LNCaP clone FGC (cell line): ENCODE data around the genes HARS2, PCDHA2, PCDHB6, PCDHB16, PCDHB13 and PCDHB14.

DNA sequence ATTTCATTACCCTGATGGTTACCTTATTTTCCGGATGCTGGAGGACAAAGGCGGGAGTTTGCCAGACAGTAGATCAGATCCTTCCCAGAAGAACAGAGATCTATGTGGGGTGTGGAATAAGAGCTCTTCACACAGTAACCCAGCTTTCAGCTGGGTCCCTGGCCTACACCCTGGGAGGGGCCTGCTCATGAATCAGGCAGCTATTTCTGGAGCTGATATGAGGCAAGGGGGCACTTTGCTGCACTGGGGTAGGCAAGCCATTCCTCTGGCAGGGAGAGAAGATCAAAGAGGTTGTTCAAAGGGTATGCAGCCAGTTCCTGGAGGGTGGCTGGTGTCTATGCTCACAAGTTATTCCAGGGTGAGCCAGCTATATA, 48.6 kb downstream of the CYSTM1 start:
- RRBS, 2 experiments, result no CpG with 5 or more reads among the region's 2 CpGs

DNA sequence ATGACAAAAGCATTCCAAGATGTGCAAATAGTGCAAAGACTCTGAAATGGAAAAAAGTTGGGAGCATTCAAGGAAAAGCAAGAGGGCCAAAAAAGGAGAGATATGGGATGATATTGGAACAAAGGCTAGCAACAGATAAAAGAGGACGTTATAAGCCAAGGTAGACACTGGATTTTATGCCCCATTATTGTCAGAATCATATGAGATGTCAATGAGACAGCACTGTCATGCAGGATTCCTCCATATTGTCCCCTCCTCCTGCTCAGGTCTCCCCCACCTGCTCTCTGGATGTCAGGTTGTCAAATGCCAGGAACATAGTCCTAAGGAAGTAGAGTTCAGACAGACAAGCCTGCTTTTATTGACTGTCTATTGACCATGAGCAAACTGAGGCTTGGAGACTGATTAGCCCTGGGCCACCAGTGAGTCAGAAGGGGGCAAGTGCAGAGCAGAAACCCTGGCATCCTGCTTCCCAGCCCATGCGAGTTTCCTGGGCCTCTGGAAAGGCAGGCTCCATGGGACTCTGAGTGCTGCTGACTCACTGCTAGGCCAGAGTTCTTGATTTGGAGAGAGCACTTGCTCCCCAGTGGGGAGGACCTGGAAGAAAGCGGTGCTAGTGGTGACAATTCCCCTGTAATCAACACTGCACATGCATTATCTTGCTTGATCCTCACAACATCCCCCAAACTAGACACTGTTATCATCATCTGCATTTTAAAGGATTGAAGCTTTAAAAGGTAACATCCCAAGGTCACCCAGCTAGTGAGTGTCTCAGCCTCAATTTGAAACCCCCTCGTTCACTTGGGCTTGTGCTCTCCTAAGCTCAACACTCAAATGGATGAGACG, 2.8 kb upstream of the HBEGF start:
- RRBS, 2 experiments, result no CpG with 5 or more reads among the region's 5 CpGs

DNA sequence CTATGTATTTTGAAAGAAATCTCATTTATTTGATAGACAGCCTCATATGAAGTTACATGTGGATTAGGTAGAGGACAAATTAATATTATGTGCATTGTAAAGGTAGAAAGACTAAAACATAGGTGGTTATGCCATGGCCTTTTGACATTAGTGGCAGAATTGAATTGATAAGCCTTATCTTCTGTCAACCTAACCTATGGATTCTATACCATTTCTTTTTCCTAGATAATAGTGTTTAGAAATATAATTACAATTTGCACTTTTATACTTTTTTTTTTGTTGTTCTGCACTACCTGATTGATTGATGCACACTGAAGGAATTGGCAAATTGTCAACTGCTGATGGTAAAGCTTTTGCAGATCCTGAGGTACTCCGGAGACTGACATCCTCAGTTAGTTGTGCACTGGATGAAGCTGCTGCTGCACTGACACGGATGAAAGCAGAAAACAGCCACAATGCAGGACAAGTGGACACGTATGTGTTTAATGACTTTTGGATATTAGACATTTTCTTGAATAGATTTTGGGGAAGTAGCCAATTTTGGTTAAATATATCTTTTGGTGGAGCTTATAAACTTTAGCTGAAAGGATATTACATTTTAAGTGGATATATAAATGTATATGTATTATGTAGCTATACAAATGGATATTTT, 36.6 kb downstream of the ANKHD1 start:
- RRBS, 2 experiments, result no CpG with 5 or more reads among the region's 3 CpGs

DNA sequence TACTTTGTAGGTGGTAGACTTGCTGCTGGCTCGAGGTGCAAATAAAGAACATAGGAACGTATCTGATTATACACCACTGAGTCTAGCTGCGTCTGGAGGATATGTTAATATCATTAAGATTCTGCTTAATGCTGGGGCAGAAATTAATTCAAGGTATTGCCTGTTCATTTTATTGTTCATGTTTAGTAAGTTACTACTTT, 40.7 kb upstream of the EIF4EBP3 start:
- RRBS, 2 experiments, result no CpG with 5 or more reads among the region's 3 CpGs

- RRBS, 2 experiments, result no CpG with 5 or more reads among the region's 13 CpGs
Measured at GRCh38 chr5:140545951-140547363, 1.0 kb upstream of the EIF4EBP3 start.

DNA sequence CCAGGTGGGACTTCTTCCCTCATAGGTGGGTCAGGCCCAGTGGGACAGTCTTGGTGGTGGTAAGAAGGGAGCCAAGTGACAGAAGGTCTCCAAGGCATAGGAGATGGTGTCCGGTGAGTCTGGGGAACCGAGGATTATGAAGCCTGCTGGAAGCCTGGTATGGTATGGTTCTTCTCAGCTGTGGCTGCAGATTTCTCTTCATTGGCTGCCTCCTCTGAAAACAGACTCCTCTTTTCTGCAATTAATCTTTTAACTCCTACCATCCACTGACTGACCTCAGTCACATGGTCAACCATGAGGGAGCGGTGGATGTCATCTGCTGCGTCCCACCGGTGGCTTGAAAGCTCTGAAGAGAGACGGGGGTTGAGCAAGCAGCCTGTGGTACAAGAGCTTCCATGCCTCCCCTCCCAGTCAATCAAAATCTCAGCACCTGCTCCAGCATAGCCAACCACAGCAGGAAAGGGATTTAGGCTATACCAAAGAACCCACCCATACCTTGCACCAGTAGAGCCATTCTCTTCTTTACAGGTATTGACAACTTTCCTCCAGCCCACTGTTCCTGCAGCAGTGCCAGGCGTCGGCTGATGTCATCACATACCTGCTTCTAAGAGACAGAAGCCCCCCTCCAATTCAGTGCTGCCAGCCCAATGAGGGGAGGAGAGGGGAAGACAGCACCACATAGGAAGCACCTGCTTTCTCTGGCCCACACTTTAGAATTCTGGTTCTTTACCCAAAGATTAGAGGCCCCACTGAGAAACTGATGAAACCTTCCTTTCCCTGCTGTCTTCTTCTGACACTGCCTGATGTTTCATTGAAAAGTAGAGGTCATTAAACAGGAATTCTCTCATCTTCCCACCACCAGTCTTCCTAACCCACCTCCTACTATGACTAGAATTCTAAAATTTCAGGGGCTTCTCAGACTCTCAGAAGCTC, 3.4 kb downstream of the EIF4EBP3 start:
- RRBS, 2 experiments, result no CpG with 5 or more reads among the region's 8 CpGs

- RRBS, 2 experiments, result no CpG with 5 or more reads among the region's 9 CpGs
Measured at GRCh38 chr5:140551499-140552459, 4.3 kb downstream of the EIF4EBP3 start.

DNA sequence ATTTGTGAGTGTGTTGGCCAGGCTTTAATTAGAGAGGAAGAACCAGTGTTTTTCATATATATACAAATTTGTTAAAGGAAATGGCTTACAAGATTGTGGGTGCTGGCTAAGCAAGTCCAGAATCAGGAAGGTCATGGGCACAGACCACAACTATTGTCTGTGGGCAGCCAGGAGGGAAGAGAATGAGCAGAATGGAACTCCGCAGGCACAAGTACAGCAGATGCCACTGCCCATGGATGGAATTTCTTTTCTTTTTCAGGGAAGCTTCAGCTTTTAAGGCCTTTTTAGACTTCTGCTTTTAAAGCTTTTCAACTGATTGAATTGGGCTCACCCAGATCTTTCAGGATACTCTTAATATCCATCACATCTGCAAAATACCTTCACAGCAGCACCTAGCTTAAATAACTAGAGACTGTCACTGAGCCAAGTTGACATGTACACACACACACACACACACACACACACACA, 24.6 kb downstream of the SLC35A4 start:
- RRBS, 2 experiments, result no CpG with 5 or more reads among the region's 1 CpG

GRCh38 chr5:140595358-140595901, 30.8 kb downstream of the SLC35A4 start:
- RRBS, 2 experiments, result no CpG with 5 or more reads among the region's 4 CpGs

DNA sequence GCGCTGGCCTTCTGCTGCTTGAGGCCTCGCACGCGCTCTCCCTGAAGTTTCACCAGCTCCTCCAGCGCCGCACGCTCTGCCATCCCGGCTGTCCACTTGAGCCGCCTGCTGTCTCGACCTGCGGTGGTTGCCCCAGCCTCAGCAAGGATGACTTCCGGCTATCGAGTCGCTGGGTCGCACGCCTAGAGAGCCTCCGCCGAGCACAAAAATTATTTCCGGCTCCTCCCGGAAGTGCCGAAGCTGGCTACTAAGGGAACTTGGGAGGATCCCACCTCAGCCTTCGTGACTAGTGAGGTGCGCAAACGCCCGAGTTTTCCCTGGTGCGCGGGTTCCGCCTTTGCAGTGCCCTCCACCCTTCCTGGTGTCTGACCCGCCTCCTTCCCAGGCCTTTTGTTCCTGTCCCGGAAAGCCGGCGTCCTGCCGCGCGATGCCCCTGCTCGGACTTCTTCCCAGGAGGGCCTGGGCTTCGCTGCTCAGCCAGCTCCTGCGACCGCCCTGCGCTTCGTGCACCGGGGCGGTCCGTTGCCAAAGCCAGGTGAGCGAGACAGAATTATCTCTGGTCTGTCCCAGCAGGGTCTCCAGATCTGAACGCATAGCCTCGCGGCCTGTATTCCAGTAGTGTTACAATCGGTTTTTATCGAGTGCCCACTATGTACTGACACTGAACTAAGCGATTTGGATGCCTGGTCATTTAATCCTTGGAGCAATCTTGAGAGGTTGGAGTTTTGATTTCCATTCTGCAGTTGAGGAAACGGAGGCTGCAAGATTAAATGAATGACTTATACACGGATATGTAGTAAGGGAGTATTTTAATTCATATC, at the start of gene HARS2:
Gene HARS2 (plus strand): TSS at position 234 of the 821 bp plus-strand sequence.
- RRBS, 2 experiments, result 1% methylated on average over 23 of the region's 53 CpGs

DNA sequence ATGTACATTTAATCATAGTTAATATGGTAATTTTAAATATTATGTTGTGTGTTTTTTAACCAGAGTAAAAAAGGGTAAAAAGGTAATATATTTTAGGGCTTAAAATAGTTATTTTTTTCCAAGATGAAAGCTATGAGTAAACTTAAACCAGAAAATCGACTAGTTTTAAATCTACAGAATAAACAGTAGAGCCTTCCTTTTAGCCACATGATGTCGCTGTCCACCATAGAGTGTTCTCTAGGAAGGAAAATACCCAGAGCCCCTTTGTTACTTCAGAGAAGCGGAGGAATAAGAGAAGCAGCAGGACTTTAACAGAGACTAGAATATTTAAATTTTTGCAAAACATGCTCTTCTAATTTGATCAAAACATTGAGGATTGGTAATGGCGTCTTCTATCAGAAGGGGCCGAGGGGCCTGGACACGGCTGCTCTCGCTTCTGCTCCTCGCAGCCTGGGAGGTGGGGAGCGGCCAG, at the start of gene PCDHA2:
Gene PCDHA2 (plus strand): TSS at position 270 of the 472 bp plus-strand sequence.
- RRBS, 2 experiments, result no CpG with 5 or more reads among the region's 9 CpGs

- RRBS, 2 experiments, result no CpG with 5 or more reads among the region's 37 CpGs
Measured at GRCh38 chr5:140842947-140843287, 1.9 kb downstream of the PCDHA8 start.

GRCh38 chr5:140848856-140849088, 590 bp downstream of the PCDHA9 start:
- RRBS, 2 experiments, result no CpG with 5 or more reads among the region's 13 CpGs

DNA sequence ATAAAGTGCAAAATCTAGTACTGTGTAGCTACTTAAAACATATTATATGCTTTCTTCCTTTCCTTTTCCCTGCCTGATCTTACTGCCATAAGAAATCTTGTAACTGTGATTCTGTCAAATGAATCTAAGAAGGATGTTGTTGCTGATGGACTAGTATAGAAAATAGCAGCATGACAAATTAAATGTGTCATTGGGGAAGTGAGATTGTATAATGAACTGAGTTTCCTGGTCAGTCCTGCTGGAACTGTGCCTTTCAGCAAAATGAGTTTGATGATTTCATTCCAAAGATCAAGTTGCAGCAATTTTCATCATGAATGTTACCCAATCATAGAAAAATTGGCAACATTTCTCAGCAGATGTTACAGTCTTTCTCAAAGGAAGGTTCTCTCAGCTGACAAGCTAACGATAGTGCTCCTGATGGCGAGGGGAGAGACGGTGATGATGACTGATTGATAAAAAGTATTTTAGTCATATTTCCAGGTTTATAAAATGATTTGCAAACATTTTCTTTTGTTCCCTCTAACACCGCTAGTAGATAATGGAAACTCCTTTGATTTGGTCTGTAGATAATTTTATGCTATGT, 10.7 kb downstream of the PCDHAC2 start:
- RRBS, 2 experiments, result no CpG with 5 or more reads among the region's 4 CpGs

GRCh38 chr5:141149655-141150207, at the start of gene PCDHB6:
TSS of gene PCDHB6 (plus strand) at chr5:141150057.
- RRBS, 2 experiments, result no CpG with 5 or more reads among the region's 18 CpGs

DNA sequence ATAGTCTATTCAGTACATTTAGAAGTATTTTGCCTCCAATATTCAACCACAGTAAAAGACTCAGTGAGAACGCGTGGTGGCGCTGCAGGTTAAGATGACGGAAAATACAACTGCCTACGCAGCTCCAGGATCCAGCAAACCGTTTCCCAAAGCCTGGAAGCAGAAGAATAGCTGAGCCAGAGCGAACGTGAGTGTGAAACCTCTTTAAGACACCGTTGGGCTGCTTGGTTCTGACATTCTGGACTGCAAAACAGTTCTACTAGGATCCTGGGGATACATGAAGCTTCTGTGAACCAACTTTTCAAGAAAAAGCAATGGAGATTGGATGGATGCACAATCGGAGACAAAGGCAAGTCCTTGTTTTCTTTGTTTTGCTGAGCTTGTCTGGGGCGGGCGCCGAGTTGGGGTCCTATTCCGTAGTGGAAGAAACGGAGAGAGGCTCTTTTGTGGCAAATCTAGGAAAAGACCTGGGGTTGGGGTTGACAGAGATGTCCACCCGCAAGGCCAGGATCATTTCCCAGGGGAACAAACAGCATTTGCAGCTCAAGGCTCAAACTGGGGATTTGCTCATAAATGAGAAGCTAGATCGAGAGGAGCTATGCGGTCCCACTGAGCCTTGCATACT, at the start of gene PCDHB16:
Gene PCDHB16 (plus strand): TSS at position 142 of the 625 bp plus-strand sequence.
- RRBS, 2 experiments, result no CpG with 5 or more reads among the region's 18 CpGs

GRCh38 chr5:141213871-141214187, at the start of gene PCDHB13:
TSS of gene PCDHB13 (plus strand) at chr5:141213919.
- RRBS, 2 experiments, result no CpG with 5 or more reads among the region's 9 CpGs

GRCh38 chr5:141223067-141223749, at the start of gene PCDHB14:
TSS of gene PCDHB14 (plus strand) at chr5:141223343.
- RRBS, 2 experiments, result no CpG with 5 or more reads among the region's 15 CpGs